Fallopian tube (tissue), 1 donor: ENCODE results near the gene HSPA4.

DNA sequence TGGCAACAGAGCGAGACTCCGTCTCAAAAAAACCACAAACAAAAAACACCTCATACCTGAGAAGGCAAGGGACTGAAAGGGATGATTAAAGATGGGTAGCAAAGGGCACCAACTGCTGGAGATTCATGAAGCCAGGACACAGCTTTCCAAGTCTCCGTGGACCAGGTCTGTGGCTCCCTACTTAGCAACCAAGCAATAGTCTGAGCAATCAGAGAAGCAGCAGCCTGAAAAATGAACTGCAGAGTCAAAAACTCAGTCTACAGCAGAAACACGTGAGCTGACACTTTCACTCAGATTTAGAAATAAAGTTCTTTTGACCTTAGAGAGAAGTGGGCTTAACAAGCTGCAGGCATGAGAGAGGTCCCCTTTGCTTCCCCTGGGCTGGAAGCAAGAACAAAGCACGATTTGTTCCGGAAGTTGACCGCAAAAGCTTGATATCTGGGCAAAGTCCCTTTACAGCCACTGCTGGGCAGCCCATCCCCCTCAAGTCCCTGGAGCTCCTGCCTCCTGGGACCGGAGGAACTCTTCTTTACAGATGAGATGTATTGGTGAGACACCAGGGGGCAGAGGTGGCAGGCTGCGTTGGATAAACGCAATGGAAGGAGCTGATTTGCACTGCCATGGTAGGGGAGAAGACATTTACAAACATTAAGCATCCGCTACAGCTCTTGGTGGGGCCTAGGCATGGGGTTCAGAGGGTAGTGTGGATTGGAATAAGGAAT is 5.9 kb upstream of the SOWAHA start:
- PRO-cap = no peak

DNA sequence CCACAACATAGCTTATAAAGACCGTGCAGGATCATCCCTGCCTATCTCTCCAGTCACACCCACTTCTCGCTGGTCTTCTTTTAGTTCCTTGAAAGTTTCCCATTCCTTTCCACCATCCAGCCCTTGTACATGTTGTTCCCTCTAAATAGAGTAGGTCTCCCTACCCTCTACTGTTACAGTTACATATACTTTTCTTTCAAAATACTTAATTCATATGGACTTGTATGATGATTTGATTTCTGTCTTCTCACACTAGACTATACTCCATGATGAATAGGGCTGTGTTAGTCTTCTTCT is 13.3 kb downstream of the LEAP2 start:
- PRO-cap = no peak

- PRO-cap = no peak
Measured at GRCh38 chr5:132890248-132890567, 16.7 kb downstream of the LEAP2 start.

DNA sequence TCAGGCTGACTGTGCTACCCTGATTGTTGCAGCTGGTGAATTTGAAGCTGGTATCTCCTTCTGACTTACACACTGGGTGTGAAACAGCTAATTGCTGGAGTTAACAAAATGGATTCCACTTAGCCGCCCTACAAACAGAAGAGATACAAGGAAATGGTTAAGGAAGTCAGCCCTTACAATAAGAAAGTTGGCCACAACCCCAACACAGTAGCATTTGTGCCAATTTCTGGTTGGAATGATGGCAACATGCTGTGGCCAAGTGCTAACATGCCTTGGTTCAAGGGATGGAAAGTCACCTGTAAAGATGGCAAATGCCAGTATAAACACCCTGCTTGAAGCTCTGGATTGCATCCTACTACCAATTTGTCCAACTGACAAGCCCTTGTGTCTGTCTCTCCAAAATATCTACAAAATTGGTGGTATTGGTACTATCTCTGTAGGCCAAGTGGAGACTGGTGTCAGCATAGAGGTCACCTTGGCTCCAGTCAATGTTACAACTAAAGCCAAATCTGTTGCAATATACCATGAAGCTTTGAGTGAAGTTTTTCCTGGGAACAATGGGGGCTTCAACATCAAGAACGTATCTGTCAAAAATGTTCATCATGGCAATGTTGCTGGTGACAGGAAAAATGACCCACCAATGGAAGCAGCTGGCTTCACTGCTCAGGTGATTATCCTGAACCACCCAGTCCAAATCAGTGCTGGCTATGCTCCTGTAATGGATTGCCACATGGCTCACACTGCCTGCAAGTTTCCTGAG is 20.1 kb downstream of the AFF4 start:
- PRO-cap = no peak

DNA sequence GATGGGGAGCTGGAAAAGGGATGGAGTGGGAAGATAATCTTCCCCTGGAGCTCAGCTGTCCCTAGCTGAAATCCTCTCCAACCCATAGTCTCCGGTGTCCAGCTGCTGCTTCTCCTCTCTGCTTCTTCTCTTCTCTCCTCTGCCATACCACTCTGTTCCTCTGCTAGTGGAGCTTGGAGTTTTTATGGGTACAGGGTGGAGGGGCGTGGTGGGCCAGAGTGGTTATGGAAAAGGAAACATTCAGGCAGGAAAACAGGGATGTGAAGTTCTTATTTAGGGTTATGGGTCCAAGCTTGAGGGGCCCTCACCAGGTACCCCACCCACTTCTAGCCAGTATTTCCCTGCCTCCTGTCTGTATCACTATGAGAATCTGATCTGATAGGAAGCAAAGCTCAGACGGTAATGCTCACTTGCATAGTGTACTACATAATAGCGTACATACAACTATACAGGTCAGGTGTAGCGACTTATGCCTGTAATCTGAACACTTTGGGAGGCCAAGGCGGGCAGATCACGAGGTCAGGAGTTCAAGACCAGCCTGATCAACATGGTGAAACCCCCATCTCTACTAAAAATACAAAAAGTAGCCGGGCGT is 8.3 kb downstream of the AFF4 start:
- PRO-cap = no peak

- PRO-cap = no peak
Measured at GRCh38 chr5:133050223-133051031, 1.4 kb upstream of the HSPA4 start.

- PRO-cap = bidirectional peak, plus-strand start at chr5:133051951, minus-strand start at chr5:133051861
Measured at GRCh38 chr5:133051524-133052534, at the start of gene HSPA4. Gene HSPA4, plus strand, starts transcription at chr5:133052013.

- PRO-cap = no peak
Measured at GRCh38 chr5:133240365-133241037, 188.7 kb downstream of the HSPA4 start.

- PRO-cap = no peak
Measured at GRCh38 chr5:133610652-133611395, 1.5 kb downstream of the FSTL4 start.

DNA sequence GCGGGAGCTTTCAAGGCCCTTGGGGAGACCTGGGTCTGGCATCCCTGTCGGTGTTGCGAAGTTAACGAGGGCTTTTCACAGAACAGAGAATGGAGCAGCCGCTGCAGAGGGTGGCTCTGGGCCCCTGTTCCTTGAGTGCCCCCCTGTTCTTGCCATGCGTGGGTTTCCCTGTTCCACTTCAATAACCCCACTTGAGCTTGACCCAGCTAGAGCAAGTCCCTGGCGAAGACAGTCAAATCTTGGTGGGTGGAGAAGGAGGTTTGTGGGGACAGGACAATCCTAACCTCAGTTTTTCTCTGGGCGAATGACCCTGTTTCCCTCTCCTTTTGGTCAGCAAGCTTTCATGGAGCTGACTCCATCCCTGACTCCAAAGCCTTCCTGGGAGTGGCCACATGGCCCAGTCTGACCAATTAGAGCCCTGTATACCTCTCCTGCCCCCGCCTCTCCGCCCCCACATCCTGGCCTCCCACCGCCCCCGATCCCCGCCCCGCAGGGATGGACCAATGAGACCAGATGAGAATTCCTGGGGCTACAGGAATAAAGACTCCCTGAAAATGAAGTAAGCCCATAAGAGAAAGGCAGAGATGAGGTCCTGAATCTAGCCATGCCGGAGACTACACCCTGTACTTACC is 3.0 kb upstream of the VDAC1 start:
- PRO-cap = no peak

DNA sequence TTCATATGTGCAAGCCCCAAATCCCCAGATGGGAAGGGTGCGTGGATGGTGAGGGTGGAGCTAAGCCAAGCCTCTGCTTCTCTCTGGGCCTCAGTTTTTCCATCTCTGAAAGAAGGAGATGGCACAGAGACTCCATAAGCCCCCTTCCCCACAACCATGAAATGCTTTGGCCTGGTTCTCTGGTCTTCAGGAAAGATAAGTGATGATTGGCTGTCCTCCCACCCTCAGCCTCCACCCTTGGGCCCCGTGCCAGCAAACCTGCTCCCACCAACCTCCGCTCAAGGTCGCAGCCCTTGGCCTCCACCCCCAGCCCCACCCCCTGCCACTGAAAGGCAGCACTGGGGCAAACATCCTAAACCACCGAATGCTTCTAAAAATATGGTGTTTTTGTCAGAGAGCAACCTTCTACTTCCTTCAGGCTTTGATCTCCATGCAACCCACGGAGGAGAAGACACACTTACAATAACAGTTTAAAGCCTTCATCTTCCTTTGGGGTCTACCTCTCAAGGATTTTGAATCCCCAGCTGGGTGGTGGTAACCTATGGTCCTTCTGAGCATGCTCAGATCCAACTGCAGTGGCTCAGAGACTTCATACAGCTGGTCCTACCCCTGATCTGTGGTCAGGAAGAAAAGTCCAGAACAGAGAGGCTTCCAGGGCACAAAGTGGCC is 24.0 kb upstream of the TCF7 start:
- PRO-cap = no peak

DNA sequence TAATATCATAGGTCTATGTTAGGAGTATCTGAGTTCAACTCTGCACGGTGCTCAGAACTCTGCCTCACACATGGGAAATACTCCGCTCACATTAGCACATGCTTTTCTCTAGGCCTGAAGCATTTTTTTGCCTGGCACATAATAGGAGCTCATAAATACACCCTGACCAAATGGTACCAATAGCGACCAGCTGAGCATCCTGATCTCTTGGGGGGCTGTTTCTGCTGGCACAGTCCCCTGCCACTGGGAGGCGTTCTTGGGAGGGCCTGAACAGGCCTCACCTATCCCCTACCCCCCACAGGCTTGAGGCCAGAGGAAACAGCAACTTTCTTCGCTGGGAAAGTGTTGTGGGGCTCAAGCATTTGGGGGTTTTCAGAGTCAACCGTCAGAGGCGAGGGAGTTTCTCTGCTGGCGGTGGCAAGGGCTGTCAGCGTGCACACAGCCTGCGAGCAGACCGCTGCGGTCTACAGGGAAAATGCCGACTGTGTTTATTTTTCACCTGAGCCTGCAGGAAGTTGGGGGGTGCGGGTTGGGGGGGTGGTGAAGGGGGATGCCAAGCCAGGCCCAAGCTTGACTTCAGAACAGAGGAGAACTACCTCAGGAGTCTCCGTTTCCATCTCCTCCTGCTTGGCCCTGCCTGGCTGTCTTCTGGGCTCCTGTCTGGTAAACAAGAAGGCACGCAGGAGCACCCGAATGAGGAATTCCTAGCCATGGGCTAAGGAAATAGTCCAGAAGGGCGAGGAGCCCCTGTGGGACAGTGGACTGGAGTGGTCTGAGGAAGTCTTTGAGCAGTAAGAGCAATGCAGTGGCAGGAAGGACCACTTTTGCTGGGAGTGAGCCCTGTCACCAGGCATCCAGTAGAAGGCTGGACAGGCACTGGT is 18.0 kb downstream of the TCF7 start:
- PRO-cap = no peak

DNA sequence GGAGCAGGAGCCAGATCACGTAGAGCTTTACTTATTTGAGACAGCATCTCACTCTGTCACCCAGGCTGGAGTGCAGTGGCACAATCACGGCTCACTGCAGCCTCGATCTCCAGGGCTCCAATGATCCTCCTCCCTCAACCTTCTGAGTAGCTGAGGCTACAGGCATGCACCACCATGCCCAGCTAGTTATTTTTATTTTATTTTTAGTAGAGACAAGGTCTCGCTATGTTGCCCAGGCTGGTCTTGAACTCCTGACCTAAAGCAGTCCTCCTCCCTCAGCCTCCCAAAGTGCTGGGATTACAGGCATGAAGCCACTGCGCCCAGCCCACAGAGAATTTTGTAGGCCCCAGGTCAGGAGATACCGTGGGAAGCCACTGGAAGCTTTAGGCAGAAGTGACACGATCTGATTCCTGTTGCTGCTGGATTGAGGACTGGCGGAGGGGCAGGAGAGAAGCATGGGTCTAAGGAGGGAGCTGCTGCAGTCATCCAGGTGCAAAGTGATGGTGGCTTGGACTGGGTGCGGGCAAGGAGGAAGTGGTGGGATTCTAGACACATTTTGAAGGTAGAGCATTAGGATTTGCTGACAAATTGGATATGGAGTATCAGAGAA is 20.6 kb downstream of the TCF7 start:
- PRO-cap = no peak

DNA sequence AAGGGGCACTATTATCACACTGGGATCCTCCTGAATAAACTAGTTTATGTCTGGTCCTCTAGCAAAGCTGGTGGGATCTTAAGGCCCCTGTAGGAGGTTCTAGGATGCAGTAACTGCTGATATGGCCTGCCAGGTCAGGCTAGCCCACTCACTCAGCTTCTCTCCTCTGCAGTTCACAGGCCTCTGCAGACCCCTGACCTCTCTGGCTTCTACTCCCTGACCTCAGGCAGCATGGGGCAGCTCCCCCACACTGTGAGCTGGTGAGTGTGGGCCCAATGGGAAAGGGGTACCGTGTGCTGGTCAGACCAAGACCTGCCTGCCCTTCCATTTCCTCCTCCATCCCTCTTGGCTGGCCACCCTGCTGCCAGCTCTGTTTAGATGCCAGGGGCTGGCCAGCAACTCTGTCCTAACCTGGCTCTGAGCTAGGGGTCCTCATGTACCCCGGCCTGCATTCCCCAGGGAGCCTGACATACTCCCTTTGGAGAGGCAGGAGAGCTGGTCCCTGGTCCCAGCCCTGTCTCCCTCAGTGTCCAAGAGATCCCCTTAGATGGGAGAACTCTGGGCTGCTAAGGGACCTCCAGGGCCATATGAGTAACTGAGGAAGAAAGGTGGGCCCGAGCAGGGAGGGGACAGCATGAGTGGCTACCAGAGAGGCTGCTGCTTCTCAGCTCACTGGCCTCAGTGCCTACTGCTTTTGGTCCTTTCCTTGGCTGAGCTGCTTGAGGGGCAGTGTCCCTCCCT is 24.5 kb downstream of the TCF7 start:
- PRO-cap = no peak

- PRO-cap = no peak
Measured at GRCh38 chr5:134148929-134149666, 27.7 kb downstream of the SKP1 start.

GRCh38 chr5:134157059-134157799 is 19.5 kb downstream of the SKP1 start:
- PRO-cap = no peak

- PRO-cap = no peak
Measured at GRCh38 chr5:134174917-134175675, 1.7 kb downstream of the SKP1 start.

- PRO-cap = no peak
Measured at GRCh38 chr5:134195121-134195671, 18.4 kb upstream of the SKP1 start.

DNA sequence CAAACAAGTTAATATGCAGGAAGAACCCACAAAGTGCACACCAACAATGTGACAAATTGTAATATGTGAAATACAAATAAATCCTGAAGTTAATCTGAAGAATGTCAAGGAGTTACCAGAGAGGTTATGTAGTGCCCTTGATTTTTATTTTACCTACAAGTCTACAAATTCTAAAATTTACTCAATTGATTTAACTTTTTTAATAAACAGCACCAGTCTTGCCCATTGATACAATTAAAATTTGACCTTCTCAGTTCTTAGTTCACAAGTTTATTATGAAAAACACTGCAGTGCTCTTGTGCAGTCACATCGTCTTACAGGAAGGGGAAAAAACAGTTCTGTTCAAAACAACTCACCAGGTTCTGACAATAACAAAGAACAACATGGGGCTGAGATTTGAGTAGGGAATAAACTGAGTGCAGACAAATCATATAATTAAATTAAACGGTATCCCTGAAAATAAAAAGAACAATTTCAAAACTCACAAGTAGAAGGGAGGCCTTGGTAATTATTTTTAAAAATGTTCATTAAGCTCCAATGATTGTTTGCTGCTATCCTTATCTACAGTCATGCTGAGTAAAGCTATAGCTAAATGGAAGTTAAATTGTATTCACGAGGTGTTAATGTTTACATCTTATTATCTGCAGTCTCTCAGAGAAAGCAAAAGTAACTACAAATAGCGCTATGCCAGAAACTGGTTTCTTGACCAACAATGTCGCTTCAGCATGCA is 20.3 kb upstream of the SKP1 start:
- PRO-cap = no peak

DNA sequence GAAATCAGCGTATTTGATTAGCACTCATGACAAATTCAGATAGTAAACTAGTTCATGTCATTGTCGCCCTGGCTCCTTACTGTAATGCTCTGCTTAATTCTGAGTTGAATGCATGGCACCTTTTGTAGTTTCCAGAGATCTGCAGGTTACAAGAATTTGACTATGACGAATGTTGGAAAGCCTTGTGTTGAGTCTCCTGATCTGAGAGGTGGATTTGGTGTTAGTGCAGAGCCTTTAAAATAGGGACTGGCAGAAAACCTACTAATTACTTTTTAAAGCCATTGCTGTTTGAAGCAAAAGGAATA is 1.5 kb downstream of the UBE2B start:
- PRO-cap = no peak